Mesenchymal stem cell of the bone marrow (primary cell): ENCODE measurements around a stretch of chr14.

- CAGE, long polyA plus RNA, result no peak
Measured at GRCh38 chr14:49633328-49633779, 1.7 kb downstream of the DNAAF2 start.

DNA sequence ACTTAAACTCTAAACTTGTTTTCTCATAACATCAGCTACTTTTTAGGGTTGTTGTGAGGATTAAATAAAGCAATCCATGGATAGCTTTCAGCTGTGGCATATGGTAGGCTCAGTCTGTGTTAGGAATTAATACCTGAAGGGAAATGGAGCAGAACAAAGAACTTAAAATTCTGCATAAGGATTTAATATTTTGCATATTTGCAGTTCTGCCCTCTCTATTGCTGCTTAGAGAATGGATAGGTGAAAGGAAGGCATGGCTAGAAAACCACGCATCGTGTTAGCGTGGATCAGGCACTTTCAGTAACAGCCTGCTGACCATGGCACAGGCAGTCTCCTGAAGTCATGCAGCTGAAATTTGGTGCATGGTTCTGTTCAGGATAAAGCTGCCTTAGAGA, 2.7 kb downstream of the KLHDC2 start:
- CAGE, long polyA plus RNA, result no peak

- CAGE, long polyA plus RNA, result no peak
Measured at GRCh38 chr14:49771576-49772068, 3.7 kb downstream of the KLHDC2 start.

DNA sequence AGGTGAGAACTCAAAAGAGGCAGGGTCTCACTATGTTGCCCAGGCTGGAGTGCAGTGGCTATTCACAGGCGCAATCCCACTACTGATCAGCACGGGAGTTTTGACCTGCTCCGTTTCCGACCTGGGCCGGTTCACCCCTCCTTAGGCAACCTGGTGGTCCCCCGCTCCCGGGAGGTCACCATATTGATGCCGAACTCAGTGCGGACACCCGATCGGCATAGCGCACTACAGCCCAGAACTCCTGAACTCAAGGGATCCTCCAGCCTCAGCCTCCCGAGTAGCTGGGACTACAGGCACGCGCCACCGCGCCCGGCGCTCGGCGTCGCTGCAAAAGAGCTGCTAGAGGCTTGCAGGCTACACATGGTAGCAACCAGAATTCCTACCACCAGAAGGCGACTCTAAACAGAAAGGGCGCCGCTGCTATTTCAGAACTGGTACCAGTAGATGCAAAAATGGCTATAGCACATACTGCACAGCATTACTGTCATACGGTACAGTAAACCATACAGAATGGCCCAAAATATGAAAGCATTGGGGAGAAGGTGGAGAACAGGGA, 1.1 kb upstream of the NEMF start:
- CAGE, long polyA plus RNA, result no peak

DNA sequence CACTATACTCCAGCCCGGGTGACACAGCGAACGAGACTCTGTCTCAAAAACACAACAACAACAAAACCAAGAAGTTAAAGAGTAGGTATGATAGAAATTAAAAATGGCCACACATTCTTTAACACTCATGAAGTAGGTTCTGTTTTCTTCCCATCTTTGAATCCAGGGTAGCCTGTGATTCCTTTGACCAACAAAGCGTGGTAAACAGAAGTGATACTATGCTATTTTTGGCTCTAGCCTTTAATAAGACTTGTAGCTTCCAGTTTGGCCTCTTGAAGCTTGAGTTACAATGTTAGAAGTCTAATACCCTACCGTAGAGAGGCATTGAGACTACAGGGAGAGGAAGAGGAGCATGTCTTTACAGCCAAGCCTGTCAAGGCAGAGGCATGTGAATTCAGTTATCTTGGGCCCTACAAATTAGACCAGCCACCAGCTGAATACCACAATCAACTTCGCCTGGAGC, 4.8 kb upstream of the NEMF start:
- CAGE, long polyA plus RNA, result no peak

DNA sequence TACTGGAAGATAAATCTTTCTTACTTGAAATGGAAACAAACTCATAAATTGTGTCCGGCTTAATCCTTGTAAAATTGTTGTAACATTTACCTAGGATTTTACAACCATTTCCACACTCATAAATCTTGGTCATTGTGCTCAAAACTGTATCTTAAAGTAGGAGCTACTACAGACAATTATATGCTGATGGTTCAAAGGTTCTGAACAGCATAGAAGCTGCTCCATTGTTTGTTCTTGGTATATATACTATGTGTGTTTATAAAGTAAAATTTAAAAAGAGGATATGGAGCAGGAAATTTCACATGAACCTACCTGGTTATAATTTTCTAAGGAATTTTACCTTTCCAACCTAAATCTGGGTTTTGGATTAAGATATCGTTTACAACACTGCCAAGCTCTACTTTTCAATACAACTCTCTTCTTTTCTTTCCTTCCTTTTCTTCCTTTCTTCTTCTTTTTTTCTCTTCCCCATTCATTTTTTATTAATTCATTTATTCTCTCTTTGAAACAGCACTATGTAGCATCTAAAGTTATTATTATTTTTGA, 4.4 kb upstream of the ARF6 start:
- CAGE, long polyA plus RNA, result no peak

DNA sequence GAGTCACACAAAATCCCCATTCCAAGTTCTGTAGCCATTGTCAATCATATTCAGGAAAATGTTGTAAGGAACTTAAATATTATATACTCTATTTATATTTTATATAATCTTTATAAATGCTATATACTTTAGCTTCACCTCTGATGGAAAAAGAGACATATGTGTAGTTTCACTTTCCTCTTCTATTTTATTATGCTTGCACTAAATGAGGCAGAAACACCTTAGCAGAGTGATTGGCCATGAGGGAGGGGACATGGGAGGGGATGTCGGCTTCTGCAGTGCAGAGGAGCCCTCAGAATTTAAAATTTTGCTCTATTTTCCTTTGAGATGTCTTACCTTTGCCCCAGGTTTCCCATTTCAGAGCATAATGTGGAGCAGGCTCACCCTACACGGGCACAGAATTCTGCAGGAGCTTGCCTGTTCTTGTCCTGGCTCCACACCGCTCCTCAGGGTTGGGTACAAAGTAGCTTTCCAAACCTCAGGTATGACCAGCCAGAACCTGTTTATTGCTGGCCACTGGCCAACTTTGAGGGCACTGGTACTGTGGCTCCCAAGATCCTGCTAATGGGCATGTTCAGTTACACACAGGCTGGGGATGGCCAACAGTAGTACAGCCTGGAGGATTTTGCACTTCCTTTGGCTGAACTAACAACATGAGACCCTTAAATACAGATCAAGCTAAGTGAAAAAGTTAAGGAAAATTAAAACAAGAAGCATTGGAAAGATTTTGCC, 57.9 kb downstream of the ARF6 start:
- CAGE, long polyA plus RNA, result no peak

- CAGE, long polyA plus RNA, result no peak
Measured at GRCh38 chr14:49976899-49977734, 84.2 kb downstream of the ARF6 start.

- CAGE, long polyA plus RNA, result no peak
Measured at GRCh38 chr14:50003072-50004193, 110.6 kb downstream of the ARF6 start.

DNA sequence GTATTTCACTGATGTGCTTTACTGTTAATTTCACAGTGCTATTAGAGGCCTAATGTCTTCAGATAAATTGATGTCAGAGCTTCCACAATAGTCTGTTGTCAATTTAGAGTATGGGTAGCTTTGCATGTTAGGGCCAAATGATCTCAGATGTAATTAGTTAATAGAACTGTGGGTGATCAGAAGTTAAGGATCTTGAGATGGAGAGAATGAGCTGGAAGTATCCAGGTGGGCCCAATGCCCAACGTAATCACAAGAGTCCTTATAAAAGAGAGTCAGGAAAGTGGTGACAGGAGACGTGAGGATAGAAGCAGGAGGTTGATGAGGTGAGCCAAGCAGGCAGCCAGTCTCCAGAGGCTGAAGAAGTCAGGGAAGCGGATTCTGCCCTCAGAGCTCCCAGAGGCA, 9.9 kb upstream of the SAV1 start:
- CAGE, long polyA plus RNA, result no peak

- CAGE, long polyA plus RNA, result no peak
Measured at GRCh38 chr14:50756116-50757065, 74.6 kb downstream of the NIN start.

- CAGE, long polyA plus RNA, result no peak
Measured at GRCh38 chr14:50785050-50785752, 45.8 kb downstream of the NIN start.

- CAGE, long polyA plus RNA, result no peak
Measured at GRCh38 chr14:50829692-50829903, 1.4 kb downstream of the NIN start.

GRCh38 chr14:50860577-50861115, 11.2 kb upstream of the ABHD12B start:
- CAGE, long polyA plus RNA, result no peak

GRCh38 chr14:50865502-50865917, 6.3 kb upstream of the ABHD12B start:
- CAGE, long polyA plus RNA, result no peak

DNA sequence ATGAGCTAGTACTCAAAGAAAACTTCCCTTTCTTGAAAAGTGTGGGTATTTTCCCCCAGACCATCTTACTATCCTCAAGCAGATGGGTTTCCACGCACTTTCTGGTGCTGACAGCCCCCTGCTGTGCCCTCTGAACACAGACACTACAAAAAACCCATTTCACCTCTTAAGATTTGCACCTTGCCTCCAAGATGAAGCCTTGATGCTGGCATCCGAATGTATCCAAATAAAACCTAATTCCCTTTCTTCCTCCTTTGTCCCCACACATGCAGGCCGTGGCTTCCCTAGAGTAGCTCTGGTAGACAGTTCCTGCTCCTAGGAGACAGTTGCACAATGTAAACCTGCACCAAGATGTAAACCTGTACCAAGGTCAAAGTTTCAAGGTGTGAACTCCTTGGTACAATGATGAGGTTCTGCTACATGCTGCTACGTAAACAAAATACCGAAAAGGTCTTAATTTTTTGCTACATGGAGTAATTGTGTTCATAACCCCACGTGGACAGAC, 663 bp upstream of the ABHD12B start:
- CAGE, long polyA plus RNA, result no peak

- CAGE, long polyA plus RNA, result no peak
Measured at GRCh38 chr14:50943139-50944059, 884 bp downstream of the PYGL start.

DNA sequence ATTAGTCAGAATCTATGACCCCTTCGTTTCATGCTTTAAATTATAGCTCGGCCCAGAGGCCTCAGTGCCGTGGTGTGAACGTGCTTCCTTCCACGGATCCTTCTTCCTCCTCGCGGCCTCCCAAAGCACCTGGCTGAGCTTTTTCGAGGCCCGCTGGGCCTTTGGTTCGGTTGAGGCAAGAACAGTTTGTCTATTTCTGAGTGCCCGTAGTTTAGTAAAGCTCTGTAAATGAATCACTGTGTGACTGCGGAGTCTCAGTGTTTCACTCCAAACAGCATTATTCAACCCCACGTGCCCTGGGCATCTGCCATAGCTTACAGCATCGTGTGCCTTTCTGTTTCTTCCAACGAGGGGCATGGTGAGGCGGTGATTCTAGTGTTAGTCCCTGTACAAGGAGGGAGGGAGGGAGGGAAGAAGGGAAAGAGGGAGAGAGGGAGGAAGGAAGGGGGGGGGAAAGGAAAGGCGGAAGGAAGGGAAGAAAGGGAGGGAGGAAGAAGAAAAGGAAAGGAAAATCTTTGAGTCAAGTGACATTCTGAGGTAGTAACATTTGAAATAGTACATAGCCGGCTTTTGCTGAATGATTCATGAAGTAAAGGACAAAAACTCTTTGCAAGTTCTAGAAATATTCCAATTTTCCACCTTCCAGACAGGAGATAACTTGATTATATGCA, 1.1 kb upstream of the TRIM9 start:
- CAGE, long polyA plus RNA, result no peak

GRCh38 chr14:51360493-51361054, 120.5 kb downstream of the TMX1 start:
- CAGE, long polyA plus RNA, result no peak

- CAGE, long polyA plus RNA, result no peak
Measured at GRCh38 chr14:51534419-51535137, 117.1 kb upstream of the FRMD6 start.